Tibial nerve (tissue), 3 donors: ENCODE measurements around the genes OR4K13, CCNB1IP1, KLHL33, EDDM3A and RNASE7.

GRCh38 chr14:20035835-20036327 lies at the start of gene OR4K13:
OR4K13 (minus strand) TSS chr14:20036038.
- PRO-cap: no peak
- RAMPAGE, long total RNA, 3 experiments: no peak in any of the 3 experiments

GRCh38 chr14:20317558-20318176 lies 11.9 kb upstream of the TTC5 start:
- PRO-cap: no peak
- RAMPAGE, long total RNA, 3 experiments: no peak in any of the 3 experiments

GRCh38 chr14:20332704-20333657 lies at the start of gene CCNB1IP1:
CCNB1IP1 (minus strand) TSS chr14:20333279.
- PRO-cap: bidirectional peak, plus-strand start at chr14:20333409, minus-strand start at chr14:20333267
- RAMPAGE, long total RNA, 3 experiments: start-site peak on the minus strand in 3 of 3 experiments, at chr14:20333269-20333294 at its widest, 33 to 100 reads per replicate

DNA sequence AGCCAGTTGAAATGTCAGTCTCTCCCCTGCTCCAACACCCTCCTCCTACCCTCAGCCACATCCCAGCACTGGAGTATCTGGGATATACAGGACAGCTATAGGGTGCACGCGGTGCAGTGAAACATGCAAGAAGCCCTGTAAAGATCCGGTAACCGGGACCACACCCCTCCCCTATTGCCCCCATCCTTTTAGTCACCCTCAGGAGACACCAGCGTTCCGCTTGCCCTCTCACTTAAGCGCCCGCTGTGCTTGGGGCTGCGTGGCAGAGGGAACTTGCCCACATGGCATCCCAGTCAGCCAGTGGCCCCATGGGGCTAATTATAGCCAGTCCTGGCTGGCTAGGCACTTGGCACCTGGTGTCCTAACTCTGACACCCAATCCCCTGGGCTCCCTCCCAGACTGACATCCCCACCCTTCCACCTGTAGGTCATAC lies at the start of gene KLHL33:
TSS of gene KLHL33 (minus strand) at position 264 of the 433 bp plus-strand sequence.
- PRO-cap: no peak
- RAMPAGE, long total RNA, 3 experiments: no peak in any of the 3 experiments

DNA sequence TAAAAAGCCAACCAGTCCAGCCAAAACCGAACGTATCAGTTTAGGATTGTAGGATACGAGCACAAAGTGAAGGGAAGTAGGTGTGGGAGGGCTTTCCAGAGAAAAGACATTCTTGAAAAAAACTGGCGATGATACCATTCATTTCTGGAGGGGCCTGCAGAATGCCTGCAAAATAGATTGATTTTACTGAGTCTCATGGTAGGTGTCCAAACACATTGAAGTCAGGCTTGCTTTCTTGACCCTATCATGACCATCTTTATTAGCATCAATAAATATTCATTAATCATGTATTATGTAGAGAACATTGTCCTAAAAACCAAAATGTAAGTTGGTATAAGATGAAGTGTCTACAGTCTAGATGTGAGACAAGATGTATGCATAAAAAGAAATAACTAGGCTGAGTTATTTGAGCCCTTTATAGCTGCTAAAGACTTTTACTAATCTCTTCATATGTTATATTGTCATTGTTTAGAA lies 10.1 kb downstream of the PNP start:
- PRO-cap: no peak
- RAMPAGE, long total RNA, 3 experiments: no peak in any of the 3 experiments

DNA sequence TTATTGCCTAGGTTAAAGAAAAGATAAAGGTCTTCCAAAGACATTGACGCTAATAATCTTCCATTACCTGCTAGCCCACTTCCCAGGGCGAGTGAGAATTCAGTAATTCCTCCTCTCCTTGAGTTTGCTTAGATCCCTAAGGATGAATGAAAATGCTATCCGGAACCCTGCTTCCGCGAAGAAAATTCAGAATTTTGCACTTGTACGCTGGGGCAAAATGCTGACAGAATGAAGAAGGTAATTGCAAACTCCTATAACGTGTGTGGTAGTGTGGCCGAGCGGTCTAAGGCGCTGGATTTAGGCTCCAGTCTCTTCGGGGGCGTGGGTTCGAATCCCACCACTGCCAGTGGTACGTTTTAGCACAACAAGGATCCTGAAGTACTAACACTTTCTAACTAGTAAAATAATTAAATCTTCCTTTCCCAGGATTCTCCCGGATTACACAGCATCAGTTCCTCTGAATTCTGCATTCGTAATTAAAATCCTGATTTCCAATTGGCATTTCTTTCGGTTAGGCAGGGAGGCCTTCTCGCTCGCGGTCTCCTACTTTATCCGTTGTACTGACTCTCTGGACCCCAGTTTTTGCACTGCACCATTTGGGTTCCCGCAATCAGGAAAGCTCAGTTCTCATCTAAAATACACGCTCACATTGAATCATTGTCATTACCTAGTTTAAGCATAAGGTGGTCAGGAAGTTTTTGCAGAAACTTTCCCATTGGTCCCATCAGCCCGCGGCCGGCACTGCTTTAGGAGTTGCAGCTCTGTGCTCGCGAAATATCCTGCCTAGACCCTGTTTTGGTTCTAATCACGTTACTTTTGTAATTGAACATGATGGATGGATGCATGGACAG lies 16.2 kb downstream of the OR6S1 start:
- PRO-cap: no peak
- RAMPAGE, long total RNA, 3 experiments: no peak in any of the 3 experiments

DNA sequence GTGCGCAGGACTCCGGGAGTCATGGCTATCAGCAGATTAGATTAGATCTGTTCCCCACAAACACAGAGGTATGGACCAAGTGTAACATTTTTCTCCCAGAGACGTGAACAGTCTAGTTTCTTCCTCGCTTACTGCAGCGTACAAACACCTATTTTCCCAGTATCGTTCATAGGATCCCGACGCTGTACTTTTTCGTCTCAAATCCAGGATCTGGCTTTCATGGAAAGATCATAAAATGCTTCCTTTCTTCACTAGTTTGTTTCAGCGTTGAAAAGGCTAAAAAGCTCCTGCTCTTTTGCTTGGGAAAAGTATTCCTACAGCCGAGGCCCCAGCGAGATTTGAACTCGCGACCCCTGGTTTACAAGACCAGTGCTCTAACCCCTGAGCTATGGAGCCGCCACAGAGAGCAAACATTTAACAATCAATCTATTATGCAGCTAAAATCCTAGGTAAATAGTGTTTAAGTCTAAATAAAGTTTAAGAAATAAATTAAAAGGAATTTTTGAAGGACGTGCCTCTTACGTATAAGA lies 10.6 kb downstream of the OR6S1 start:
- PRO-cap: no peak
- RAMPAGE, long total RNA, 3 experiments: no peak in any of the 3 experiments

DNA sequence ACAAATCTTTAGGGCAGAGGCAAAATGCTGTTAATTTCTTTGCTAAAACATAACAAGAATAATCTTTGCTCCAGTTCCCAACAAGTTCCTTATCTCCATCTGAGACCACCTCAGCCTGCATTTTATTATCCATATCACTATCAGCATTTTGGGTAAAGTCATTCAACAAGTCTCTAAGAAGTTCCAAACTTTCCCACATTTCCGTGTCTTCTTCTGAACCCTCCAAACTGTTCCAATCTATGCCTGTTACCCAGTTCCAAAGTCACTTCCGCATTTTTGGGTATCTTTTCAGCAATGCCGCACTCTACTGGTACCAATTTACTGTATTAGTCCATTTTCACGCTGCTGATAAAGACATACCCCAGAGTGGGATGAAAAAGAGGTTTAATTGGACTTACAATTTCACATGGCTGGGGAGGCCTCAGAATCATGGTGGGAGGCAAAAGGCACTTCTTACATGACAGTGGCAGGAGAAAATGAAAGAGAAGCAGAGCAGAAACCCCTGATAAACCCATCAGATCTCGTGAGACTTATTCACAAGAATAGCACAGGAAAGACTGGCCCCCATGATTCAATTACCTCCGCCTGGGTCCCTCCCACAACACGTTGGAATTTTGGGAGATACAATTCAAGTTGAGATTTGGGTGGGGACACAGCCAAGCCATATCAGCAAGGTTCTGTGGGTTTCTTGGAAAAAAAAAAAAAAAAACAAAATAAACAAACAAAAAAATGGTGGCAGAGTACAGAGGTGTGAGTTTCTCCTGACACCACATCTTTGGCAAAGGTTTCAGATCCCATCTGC lies 17.8 kb upstream of the RNASE4 start:
- PRO-cap: no peak
- RAMPAGE, long total RNA, 3 experiments: no peak in any of the 3 experiments

GRCh38 chr14:20720732-20721223 lies 24.9 kb upstream of the EDDM3A start:
- PRO-cap: no peak
- RAMPAGE, long total RNA, 3 experiments: no peak in any of the 3 experiments

- PRO-cap: no peak
- RAMPAGE, long total RNA, 3 experiments: no peak in any of the 3 experiments
Observed at GRCh38 chr14:20745689-20745955, at the start of gene EDDM3A. EDDM3A (plus strand) TSS chr14:20745887.

- PRO-cap: no peak
- RAMPAGE, long total RNA, 3 experiments: no peak in any of the 3 experiments
Observed at GRCh38 chr14:20970588-20971298, 15.5 kb downstream of the RNASE2 start.

- PRO-cap: no peak
- RAMPAGE, long total RNA, 3 experiments: no peak in any of the 3 experiments
Observed at GRCh38 chr14:20999447-21000066, 464 bp downstream of the SLC39A2 start.

GRCh38 chr14:21015078-21015737 lies 9.7 kb downstream of the NDRG2 start:
- PRO-cap: no peak
- RAMPAGE, long total RNA, 3 experiments: no peak in any of the 3 experiments

- PRO-cap: no peak
- RAMPAGE, long total RNA, 3 experiments: no peak in any of the 3 experiments
Observed at GRCh38 chr14:21023848-21024514, 880 bp downstream of the NDRG2 start.

DNA sequence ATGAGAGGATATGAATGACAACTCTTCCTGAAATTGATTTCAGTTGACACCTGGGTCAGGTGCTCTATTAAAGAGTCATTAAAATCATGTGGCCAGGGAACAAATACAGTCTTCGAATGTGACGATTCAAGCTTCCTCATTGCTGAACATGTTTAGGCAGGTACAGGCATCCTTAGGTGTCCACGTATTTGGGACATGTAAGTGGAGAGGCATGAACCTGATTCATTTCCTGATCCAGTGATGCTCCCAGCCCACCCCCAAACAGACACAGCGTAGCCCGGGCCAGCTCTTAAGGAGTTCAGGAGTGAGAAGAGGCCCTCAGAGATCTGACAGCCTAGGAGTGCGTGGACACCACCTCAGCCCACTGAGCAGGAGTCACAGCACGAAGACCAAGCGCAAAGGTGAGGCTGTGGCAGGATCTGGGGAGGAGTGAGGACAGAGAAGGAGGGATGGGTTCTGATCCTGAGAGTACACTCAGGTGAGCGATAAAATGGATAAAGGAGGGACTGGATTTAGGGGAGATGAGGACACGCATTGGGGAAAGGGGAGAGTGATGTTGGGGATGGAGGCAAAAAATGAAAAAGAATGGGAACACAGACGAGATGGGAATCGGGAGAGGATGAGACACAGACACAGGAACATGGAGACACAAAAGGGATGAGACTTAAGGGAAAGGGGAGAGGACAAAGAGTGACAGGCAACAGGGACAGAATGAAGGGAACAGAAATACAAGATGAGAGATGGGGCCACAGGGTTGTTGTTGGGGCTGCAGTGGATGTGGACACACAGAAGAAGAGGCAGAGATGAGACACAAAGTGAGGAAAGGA lies at the start of gene RNASE7:
TSS of gene RNASE7 (plus strand) at position 321 of the 827 bp plus-strand sequence.
- PRO-cap: no peak
- RAMPAGE, long total RNA, 3 experiments: no peak in any of the 3 experiments

- PRO-cap: bidirectional peak, plus-strand start at chr14:21097784, minus-strand start at chr14:21097778
- RAMPAGE, long total RNA, 3 experiments: no peak in any of the 3 experiments
Observed at GRCh38 chr14:21096723-21097862, 1.4 kb downstream of the ZNF219 start.

DNA sequence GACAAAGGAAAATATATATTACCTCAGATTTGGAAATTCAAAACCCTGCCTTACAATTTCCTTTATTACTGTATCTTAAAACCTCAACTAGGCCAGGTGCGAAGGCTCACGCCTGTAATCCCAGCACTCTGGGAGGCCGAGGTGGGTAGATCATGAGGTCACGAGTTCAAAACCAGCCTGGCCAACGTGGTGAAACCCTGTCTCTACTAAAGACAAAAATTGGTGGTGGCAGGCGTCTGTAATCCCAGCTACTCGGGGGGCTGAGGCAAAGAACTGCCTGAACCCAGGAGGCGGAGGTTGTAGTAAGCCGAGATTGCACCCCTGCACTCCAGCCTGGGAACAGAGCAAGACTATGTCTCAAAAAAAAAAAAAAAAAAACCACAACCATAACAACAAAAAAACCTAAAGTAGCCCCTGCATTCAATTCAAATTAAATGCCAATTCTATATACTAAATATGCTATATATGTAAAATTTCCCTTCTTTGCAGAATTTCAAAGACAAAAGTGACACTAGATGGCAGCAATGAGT lies 28.3 kb downstream of the HNRNPC start:
- PRO-cap: no peak
- RAMPAGE, long total RNA, 3 experiments: no peak in any of the 3 experiments

DNA sequence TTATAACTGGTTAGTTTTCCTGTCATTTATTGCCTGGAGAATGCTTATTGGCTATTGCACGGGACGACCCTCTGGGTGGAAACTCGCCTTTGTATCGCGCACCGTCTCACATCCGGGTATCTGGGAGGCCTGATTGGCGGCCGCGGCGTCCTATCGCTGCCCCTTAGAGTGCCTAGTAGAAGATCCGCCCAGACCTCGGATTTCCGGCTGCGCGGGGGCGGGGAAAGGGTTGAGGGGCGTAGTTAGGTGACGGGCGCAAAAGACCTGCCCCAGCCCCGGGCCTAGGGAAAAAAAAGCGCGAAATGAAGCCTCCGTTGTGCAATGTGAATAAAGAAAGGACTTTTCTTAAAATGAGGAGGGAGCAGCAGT lies 364 bp upstream of the HNRNPC start:
- PRO-cap: unidirectional peak, plus-strand start at position 224 of the sequence
- RAMPAGE, long total RNA, 3 experiments: no peak in any of the 3 experiments

- PRO-cap: unidirectional peak, minus-strand start at chr14:21308776
- RAMPAGE, long total RNA, 3 experiments: no peak in any of the 3 experiments
Observed at GRCh38 chr14:21307955-21308888, 28.3 kb downstream of the RPGRIP1 start.

- PRO-cap: no peak
- RAMPAGE, long total RNA, 3 experiments: no peak in any of the 3 experiments
Observed at GRCh38 chr14:21352320-21353094, 31.3 kb downstream of the SUPT16H start.